Fibroblast of the aortic adventitia (primary cell): ENCODE measurements around the gene BAMBI.

GRCh38 chr10:26721439-26722131, 24.1 kb downstream of the PDSS1 start:
- CAGE, long polyA plus RNA: no peak

DNA sequence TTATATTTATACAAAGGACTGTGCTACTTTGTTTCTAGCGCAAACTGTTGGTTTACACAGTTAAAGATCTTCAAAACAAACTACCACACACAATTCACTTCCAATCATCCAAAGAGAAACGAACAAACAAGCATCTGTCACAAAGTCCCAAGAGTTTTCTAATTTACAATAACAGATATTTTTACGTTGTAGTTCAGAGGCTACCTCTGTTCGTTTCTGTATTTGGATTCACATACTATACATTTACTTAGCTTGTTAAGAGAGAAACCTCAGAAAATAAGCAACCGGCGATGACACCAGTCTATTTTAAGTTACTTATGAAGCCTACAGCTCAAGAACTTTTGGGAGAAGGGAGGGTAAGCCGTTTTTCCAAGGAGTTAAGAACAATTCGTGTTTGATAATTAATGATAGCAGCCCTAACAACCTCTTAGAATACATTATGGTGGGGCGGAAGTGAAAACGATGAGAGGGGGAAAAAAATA, 1.2 kb downstream of the ABI1 start:
- CAGE, long polyA plus RNA: no peak

DNA sequence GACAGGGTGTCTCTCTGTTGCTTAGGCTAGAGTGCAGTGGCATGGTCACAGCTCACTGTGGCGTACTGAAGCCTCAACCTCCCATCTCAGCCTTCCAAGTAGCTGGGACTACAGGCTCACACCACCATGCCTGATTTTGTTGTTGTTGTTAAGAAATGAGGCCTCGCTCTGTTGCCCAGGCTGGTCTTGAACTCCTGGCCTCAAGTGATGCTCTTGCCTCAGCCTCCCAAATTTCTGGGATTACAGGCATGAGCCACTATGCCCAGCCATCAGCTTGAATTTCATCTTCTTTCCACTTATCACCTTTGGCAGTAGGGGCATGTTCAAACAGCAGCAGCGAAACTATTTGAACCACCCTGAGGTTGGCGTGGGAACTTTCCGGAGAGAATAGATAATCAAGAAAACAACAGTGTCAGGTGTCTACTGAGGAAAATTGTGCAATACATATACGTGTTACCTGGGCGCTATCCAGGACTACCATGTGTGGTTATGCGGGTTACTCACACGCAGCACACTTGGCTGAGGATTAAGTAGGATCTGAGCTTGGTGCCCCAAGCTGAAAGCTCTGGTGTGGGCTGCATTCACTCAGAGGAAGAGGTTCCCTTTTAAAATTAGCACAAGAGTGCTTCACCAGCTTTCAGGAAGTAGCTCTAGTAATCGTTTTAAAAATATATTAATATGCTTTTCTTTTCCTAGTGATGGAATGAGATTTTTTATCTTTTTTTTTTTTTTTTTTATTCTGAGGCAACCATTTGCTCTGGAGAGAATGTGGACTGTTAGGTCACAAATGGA, 8.7 kb upstream of the ABI1 start:
- CAGE, long polyA plus RNA: no peak

- CAGE, long polyA plus RNA: no peak
These were observed 25.0 kb upstream of the ANKRD26 start for GRCh38 chr10:27125221-27125703.

DNA sequence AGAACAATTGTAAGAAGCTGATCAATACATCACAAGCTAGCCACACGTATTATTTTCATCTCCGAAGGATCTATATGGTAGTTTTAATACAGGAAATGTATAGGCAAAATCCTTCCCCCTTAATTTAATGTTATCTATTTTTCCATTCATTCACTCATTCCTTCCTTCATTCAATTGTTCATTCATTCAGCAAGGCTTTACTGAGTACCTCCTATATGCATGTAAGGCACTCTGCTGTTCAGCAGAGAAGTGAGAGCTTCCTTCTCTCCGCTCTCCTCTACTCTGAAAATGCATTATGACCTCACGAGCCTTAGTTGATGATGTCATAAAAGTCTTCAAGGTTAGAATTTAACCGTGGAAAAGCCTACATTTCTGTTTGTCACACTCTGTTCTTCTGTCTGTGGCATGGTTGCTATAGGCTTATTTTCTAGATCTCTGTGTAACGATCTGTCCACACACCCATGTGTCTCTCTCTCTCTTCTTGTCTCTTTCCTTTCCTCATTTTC, 17.2 kb downstream of the ODAD2 start:
- CAGE, long polyA plus RNA: no peak

GRCh38 chr10:27997868-27998324, 983 bp downstream of the ODAD2 start:
- CAGE, long polyA plus RNA: no peak

DNA sequence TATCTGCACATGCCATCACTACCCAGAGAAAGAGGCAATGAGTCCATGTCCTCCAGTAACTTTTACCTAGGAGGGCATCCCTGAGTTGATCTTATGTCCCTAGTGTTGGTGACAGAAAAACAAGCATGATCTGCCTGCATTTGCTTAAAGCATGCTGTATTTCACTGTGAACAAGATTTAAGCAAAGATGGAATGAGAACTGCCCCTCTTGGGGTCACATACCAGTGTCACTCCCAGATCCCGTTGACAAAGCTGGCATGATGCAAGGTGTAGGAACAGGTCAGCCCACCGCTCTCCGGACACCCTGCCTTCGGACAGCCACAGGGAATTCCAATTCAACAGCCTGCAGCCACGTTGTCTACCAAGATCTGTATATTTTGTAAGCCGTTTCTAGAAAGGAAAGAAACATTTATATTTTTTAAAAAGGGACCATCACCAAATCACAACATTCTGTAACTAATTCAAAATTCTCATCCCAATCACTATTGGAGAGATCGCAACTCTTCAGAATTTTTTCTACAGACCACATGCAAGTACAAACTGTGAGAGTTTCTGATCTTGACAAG, 64.4 kb downstream of the MPP7 start:
- CAGE, long polyA plus RNA: no peak

- CAGE, long polyA plus RNA: no peak
These were observed 84.3 kb upstream of the MPP7 start for GRCh38 chr10:28387073-28387625.

DNA sequence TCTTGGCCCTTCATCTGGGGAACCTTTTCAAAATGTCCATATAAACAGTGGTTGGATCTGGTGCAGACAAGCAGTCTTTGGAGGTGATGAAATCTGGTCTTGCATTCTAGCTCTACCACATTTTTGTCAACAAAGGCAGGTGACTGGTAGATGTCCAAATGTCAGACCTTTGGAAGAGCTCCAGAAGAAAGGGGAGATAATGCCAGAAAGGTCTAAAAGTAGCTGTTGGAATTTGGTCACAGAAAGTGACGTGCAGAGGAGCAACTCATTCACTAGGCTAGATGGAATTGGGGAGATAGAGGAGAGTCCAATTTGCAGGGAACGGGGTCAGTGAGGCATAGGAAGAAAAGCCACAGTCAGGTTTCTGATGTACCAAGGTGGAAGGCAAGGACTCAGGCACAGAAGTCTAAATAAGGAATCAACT, 36.4 kb upstream of the WAC start:
- CAGE, long polyA plus RNA: no peak

- CAGE, long polyA plus RNA: no peak
These were observed 14.5 kb upstream of the WAC start for GRCh38 chr10:28518530-28518762.

- CAGE, long polyA plus RNA: no peak
These were observed at the start of gene BAMBI for GRCh38 chr10:28677097-28677677. Gene BAMBI, plus strand, starts transcription at chr10:28677521.

- CAGE, long polyA plus RNA: no peak
These were observed 2.7 kb downstream of the BAMBI start for GRCh38 chr10:28680054-28680377.

DNA sequence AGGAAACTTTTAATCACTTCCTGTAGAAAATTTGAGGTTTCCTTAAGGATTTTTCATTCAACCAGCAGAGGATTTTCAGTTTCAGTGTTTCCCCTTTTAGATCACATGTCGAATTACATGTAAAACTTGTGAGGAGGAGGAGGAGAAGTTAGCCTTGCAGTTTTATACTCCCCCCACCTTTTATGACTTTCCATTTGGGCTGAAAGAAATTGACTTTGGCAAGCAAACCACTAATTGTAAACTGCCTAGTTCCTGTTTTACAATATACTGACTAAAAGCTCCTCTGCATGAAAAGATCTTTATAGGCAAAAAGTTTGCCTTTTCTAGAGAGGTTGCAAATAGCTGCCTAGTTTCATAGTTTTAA, 3.0 kb downstream of the BAMBI start:
- CAGE, long polyA plus RNA: no peak

GRCh38 chr10:28743370-28744043, 66.2 kb downstream of the BAMBI start:
- CAGE, long polyA plus RNA: no peak

GRCh38 chr10:28806466-28807467, 129.4 kb downstream of the BAMBI start:
- CAGE, long polyA plus RNA: no peak

DNA sequence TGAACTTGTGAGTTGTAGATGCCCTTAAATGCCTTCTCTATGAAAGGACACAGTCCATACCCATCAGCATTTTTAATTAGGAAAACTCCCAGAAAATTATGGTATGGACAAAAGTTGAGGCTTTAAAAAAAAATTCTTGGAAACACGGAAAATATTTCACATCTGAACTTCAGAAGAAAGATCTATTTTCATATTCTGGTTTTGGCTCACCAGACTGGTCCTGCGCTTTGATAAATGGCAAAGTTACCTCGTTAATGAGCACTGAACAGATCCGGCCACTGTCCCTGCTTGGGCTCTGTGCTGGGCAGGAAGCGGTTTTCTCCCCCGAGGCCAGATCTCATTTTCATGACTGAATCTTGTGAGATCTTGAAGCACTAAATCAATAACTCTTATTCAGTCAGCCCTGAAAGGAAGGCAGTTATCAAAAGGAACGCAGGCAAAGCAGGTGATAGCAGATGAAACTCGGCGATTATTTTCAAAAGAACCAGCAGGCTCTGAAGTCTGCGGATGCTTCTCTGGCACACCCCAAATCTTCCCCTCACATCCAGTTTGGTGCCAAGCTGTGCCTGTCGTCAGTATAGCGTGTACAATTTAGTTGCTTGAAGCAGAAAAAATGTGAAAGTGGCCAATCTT, 228.6 kb downstream of the BAMBI start:
- CAGE, long polyA plus RNA: no peak

- CAGE, long polyA plus RNA: no peak
These were observed 304.5 kb upstream of the LYZL1 start for GRCh38 chr10:28984242-28984846.

DNA sequence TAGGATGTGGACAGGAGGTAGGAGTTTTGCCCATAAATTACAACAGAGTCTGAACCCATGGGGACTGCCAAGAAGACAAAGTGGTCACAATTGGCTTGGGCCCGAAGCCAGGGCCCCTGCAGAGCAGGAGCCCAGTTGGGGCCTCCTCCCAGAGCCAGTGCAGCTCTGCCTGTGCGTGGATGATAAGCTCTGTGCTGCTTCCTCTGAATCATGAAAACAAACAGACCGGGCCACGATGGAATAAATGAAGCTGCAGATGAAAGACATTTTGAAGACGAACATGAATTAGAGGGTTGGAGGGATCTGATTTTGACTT, 156.9 kb upstream of the LYZL1 start:
- CAGE, long polyA plus RNA: no peak

DNA sequence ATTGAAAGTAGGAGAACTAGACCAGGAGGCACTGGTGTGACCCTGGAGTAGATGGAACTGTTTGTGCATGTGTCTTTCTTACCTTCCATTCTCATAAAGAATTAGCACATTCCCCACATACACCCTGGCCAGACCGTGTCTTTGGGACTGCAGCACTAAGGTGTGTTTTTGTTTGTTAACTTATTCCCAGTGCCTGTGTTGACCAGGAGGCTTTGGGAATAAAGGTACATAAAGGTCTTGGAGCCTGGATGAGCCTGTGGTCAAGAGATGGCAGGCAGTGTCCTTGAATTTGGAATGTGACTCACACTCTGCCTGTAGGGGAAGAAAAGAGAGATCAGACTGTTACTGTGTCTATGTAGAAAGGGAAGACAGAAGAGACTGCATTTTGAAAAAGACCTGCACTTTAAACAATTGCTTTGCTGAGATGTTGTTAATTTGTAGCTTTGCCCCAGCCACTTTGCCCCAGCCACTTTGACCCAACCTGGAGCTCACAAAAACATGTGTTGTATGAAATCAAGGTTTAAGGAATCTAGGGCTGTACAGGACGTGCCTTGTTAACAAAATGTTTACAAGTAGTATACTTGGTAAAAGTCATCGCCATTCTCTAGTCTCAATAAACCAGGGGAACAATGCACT, 137.6 kb downstream of the LYZL1 start:
- CAGE, long polyA plus RNA: no peak

GRCh38 chr10:29598611-29599801, 35.8 kb downstream of the SVIL start:
- CAGE, long polyA plus RNA: no peak